Zone of skin (tissue), 1 donor: ENCODE results near the genes NGFR, KAT7 and DLX3.

GRCh38 chr17:48727710-48728583, 603 bp downstream of the HOXB13 start:
- RRBS: 11% methylated on average over 10 of the region's 29 CpGs

DNA sequence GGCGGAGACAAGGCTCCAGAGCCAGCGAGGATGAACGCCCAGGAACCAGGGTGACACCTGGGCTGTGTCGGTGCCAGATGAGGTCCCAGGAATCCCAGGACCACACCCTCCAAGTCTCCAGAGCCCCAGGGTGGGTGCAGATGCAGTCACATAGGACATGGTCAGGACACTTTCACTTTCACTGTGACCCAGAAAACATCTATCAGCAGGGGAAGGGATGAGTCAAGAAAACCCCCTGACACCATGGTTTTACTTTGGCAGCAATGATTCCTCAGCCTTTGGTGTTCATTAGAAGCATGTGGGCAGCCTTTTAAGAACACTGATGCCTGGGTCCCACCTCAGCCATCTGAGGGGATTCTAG, 25.4 kb downstream of the TTLL6 start:
- RRBS: no CpG with 5 or more reads among the region's 4 CpGs

DNA sequence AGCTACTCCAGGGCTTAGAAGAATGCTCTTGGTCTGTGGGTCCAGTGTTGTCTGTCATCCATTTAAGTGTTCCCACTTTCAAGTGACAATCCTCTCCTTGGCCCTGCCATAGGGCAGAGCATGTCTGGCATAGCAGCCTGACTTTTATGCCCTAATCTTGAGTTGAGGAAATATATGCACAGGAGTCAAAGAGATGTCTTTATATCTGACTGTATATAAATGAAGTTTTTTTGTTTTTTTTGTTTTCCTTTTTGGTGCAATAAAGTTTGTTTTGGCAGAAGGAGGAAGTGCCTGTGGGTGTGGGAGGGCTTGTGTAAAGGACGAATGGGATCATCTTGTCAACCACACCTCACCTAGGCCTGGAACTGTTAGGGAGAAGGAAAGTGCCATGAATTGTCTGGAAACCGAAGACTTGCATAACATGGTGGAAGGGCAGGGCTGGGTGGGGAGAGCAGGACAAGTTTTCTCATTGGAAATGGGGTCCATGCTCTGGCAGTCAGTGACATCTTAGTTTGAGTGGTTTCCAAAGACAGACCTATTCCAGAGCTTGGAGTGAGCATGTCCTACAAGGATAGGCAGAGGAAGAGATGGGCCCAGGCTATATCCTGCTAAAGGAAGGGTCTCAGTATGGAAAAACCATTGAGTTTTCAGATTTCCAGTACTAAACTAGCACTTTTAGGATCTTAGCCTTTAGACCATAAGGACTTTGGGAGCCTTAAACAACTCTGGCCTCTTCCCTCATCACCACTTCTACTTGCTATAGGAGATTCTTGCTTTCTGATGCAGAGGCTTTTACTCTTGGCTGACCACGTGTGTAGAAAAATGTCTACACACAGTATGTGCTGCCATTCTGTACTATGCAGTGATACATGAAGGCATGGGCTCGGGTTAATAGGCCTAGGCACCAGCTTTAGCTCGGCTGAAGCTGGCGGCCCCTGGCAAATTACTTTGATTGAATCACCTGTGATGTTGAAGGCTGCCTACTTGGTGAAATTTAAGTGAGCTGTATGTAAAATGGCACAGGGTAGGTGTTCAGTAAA, 15.5 kb downstream of the SNF8 start:
- RRBS: no CpG with 5 or more reads among the region's 6 CpGs

DNA sequence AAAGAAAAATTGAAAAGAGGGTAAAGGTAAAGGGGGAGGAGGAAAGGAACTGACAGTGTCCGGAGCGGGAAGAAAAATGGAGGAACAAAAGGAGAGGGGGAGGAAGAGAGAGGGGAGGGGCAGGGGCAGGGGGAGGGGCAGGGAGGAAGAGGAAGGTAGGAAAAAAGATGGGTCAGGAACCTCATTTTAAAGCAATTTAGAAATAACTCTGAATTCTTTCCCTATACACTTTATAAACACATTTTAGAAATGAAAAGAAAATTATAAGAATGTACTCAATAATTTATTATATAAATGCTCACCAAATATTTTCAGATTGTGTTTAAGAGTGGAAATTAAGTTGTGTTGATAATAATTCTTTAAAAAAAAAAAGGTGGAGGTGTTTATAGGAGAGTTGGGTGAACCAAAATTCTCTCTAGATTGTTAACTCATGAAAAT, 6.1 kb upstream of the IGF2BP1 start:
- RRBS: no CpG with 5 or more reads among the region's 2 CpGs

GRCh38 chr17:49013620-49014277, 16.6 kb downstream of the IGF2BP1 start:
- RRBS: 26% methylated on average over 6 of the region's 51 CpGs

GRCh38 chr17:49260994-49261539, 30.5 kb upstream of the PHOSPHO1 start:
- RRBS: no CpG with 5 or more reads among the region's 11 CpGs

- RRBS: no CpG with 5 or more reads among the region's 10 CpGs
Measured at GRCh38 chr17:49453711-49454454, 39.2 kb upstream of the PHB1 start.

- RRBS: 1% methylated on average over 25 of the region's 59 CpGs
Measured at GRCh38 chr17:49495013-49495544, at the start of gene NGFR. NGFR (plus strand) TSS chr17:49495293.

- RRBS: no CpG with 5 or more reads among the region's 15 CpGs
Measured at GRCh38 chr17:49513125-49514101, 18.3 kb downstream of the NGFR start.

GRCh38 chr17:49556188-49556649, 19.5 kb upstream of the NXPH3 start:
- RRBS: 5% methylated on average over 12 of the region's 27 CpGs

DNA sequence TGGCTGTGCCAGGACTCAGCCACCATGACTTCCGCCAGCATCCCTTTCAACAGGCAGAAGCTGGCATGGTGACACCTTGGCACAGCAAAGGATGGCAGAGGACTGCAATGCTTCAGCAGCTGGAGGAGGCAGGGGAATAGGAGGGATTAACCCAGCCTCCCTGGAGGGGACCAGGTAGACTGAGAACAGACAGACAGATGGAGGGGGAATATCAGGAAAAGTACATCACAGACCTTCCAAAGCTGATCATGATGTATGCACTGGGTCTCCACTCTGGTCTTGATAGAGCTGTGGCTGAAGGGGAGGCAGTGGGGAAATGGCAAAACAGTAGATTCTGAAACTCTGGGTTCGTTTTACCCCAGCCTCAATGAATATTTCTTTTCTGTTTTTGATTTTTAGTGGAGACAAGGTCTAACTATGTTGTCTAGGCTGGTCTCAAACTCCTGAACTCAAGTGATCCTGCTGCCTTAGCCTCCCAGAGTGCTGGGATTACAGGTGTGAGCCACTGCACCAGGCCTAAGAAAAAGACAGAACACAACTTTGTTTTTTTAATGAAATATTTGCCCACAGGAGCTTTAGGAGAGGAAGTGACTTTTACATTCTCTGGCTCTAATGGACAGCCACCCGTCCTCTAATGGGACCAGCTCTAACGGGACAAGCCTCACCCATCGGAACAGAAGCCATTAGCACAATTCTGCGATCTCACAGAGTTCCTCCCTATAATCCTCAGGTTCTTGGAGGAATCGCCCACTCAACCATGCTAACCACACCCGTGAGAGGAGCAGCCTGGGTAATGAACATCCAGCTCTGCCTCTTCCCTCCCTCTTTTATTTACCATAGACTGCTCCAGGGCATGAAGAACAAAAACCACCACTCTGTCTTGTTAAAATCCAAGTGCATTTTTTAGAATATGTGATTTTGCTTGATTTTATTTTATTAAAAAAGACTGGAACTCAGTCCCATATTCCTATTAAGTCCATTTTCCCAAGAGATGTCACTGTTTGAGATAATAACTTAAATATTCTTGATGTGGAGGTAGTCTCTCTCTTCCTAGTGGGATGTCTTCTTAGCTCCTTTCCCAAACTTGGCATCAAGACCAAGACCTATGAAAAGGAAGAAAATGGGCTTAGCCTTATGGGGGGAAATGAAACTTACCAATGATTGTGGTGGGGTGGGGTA, 7.0 kb downstream of the SLC35B1 start:
- RRBS: no CpG with 5 or more reads among the region's 8 CpGs

DNA sequence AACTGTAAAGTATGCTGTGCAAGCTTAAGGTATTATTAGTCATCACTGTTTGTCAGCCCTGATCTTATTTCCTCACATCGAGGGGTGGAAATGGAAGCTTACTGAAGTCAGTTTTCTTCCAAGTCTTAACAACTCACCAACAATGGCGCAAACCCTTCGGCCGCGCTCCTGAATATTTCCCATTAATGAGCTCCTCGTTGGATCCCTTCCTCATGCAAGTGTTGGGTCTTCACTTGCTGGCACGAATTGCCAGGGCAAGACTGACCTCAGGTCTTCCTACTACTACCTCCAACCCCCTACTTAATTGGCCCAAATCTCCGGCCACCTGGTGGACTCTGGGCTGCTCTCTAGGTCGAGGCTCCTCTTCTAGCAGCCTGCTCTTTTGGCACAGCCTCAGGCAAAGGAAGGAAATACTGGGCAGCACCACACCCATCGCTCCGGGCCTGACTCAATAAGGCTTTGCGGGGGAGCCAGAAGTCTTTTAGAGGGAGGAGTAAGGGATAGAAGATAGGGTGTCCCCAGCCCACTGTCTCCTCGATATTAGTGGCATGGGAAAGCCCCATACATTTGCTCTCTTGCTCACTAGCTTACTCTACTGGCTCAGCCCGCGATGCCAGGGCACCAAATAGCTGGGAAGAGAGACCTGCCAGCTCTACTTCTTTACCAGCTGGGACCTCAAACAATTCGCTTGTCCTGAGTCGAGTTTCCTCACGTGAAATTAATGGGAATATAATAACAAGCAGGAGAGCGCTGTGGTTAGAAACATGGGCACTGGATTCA, 1.1 kb upstream of the SLC35B1 start:
- RRBS: 4% methylated on average over 3 of the region's 19 CpGs

GRCh38 chr17:49715573-49716499, 8.1 kb upstream of the SLC35B1 start:
- RRBS: no CpG with 5 or more reads among the region's 12 CpGs

GRCh38 chr17:49779772-49780321, 8.6 kb upstream of the KAT7 start:
- RRBS: no CpG with 5 or more reads among the region's 2 CpGs

DNA sequence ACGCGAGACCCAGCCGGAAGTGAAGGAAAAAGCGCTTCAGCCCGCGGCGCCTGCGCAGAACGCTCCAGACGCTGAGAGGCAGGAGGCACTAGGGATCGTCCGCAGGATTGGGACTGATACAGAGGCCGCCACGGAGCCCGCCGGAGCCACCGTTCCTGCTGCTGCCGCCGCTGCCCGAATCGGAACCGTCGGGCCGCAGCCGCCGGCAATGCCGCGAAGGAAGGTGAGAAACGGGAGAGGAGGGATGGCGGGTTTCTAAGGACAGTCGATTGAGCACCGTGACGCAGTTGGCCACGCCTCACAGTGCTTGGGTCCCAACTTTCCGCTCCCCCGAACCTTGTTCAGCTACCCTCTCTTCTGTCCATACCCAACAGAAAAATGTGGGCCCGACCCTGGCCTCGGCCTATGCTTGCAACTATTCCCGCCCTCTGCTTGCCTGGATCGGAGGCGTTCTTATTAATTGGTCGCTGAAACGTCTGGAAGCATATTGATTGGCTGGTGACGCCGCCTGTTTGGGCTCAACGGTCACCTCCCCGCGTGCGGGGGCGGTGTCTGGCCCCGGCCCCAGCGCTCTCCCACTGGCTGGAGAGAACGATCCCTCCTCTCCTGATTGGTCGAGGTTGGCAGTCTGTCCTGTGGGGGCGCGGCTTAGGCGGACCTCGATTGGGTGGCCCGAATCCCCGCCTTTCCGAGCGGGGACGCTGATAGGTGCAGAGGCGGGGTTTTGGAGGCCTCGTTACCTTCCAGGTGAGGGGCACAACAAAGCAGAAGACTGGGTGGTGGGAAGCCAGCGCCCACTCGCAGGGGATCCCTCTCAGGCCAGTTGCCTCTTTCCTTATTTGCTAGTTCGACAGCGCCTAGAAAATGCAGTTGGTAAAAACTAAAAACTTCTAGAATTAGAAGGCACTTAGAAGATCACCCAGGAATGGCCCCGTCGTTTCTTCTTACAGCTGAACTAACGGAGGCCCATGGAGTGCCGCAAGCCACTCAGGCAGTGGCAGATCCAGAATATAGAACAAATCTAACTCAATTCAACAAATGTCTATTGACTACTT, at the start of gene KAT7:
Gene KAT7, plus strand, starts transcription at position 55 of the 1,055 bp plus-strand sequence.
- RRBS: 1% methylated on average over 21 of the region's 73 CpGs

DNA sequence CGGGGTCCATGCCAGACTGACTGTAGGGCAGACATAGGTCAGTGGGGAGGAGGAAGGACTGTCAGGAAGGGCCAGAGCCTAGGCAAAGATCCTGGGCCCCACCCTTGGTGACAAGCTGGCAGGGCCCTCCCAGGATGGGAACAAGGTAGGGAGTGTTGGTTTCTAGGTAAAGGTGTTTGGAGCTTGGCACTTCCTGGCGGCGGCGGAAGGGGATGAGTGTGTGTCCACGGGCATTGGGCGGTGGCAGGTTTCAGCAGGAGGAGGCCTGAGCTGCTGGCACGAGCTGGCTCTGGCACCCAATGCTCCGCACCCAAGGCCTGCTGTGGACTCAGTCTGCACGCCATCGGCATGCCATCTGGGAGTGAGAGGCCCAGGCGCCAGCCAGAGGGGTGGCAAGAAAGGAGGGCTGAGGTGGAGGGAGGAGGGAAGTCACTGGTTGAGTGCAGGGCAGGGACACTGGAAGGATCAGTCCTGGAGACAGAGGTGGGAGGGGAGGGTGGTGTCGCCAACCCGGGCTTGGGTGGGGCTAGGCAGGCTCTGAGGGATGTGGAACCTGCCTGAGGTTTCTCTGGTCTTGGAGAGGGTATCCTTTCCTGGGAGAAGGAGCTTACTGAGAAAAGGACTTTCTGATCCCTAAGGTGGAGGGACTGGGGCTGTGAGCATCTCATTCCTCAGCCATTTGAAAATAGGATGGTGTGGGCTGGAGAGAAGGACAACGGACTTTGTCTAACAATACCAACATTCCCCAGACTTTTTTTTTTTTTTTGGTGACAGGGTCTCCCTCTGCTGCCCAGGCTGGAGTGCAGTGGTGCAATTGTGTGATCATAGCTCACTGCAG, 47.0 kb upstream of the TAC4 start:
- RRBS: no CpG with 5 or more reads among the region's 14 CpGs

DNA sequence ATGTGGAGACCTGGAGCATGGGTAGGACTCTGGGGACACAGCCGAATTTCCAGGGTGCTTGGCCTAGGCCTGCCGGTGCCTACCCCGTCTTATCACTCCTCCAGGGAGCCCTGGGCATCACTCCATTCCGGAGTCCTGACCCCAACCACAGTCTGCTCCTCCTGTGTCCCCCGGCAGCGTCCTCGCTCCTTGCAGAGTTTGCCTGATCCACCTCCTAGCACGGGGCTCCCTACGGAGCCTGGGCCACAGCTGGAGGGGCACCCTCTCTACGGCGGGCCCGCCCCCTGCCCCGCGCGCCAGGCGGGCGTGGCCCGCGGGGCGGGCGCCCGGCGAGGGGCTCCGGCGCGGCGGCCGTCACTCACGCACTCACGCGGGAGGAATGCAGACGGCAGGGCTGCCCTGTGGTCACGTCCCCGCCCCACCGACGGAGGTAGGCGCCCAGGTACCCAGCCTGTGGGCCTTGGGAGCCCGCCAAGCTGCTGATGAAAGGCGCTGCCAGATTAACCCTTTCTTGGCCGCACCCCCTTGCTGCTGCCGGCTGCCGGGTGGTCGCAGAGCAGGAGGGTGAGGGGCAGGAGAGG, 54.0 kb upstream of the TAC4 start:
- RRBS: 6% methylated on average over 7 of the region's 43 CpGs

DNA sequence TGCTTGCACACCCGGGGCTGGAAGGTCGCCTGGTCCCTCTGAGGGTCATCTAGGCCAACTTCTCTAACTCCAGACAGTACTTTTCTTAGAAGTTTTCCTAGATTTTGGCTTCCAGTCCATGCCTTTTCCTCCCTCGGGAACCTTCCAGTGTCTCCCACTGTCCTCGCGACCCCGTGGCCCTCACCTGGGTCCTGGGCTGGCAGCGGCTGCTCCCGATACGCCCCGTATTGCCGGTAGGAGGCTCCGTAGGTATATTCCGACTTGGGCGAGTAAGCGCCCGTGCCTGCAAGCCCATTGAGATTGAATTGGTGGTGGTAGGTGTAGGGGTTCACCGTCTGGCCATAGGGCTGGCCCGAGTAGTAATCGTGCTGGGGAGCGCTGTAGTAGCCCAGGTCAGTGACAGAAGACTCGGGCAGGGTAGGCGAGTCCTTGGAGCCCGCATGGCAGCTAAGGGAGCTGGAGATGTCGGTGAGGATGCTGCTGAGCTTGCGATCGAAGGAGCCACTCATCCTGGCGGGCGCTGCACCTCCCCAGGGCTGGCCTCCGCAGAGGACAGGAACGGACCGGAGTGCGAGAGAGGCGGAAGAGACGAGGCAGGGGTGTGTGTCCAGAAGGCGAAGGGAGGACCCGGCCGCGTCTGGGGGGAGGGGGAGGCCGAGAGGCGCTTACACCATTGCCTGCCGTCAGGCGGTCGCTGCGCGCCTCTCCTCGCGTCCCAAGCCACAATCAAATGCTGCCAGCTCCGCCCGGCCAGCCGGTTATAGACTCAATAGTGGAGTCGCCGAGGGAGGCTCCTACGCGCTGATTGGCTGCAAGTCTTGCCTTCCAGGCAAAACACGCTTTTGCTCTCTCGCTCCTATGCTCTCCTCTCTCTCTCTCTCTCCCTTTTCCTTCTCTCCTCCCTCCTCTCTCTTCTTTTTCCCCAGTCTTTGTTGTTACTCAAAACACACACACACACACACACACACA, at the start of gene DLX3:
Gene DLX3, minus strand, starts transcription at position 735 of the 969 bp plus-strand sequence.
- RRBS: 2% methylated on average over 9 of the region's 56 CpGs

DNA sequence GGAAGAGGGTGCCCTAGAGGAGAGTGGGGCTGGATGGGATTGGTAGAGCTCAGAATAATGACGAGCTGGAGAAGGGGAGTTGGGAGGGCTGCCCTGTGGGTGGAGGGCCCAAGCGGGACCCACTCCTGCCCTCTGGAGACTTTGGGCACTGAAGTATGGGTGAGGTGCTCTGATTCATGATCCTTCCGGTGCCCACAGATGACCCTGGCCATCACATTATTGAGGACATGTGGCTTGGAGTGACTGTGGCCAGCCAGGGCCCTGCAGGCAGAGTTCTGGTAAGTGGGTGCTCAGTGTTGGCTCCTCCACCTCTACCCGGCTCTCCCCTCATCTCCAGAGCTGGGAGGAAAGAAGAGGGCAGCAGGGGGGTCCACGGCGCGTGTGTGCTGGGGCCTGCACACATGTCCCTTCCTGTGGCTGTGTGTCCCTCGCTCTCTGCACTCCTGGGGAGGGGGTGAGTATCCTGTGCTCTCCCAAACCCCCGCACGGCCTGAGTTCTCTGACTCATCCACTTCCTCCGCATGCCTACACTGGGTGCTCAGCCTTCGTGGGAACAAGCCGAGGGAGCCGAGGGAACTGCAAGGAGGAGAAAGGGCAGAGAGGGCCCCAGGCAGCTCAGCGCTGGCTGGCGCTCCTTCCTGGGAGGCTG, 8.5 kb downstream of the ITGA3 start:
- RRBS: no CpG with 5 or more reads among the region's 16 CpGs